LHCN-M2 (cell line): Measurements from ENCODE around the genes OST4 and TCF23.

GRCh38 chr2:26233934-26234591, 10.4 kb downstream of the HADHA start:
- RAMPAGE, long total RNA, result no peak

DNA sequence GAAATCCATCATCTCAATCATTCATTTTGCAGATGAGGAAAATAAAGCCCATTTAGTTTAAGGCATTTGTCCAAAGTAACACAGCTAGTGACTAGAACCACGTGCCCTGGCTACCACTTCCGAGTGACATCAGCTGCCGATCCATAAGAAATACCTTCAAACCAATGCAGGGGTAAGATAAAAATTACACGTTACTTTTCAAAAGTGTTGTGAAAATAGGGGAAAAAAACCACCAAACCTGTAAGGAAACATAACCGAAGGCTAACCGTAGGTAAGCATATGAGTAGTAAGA, 1.4 kb downstream of the HADHA start:
- RAMPAGE, long total RNA, result no peak

GRCh38 chr2:26273871-26274770, 29.4 kb downstream of the HADHB start:
- RAMPAGE, long total RNA, result no peak

- RAMPAGE, long total RNA, result no peak
Measured at GRCh38 chr2:26299366-26300226, 46.3 kb upstream of the SELENOI start.

- RAMPAGE, long total RNA, result no peak
Measured at GRCh38 chr2:26344612-26345255, 1.2 kb upstream of the SELENOI start.

- RAMPAGE, long total RNA, result no peak
Measured at GRCh38 chr2:26355436-26356074, 9.0 kb upstream of the ADGRF3 start.

GRCh38 chr2:26389933-26390169, 11.9 kb upstream of the DRC1 start:
- RAMPAGE, long total RNA, result no peak

DNA sequence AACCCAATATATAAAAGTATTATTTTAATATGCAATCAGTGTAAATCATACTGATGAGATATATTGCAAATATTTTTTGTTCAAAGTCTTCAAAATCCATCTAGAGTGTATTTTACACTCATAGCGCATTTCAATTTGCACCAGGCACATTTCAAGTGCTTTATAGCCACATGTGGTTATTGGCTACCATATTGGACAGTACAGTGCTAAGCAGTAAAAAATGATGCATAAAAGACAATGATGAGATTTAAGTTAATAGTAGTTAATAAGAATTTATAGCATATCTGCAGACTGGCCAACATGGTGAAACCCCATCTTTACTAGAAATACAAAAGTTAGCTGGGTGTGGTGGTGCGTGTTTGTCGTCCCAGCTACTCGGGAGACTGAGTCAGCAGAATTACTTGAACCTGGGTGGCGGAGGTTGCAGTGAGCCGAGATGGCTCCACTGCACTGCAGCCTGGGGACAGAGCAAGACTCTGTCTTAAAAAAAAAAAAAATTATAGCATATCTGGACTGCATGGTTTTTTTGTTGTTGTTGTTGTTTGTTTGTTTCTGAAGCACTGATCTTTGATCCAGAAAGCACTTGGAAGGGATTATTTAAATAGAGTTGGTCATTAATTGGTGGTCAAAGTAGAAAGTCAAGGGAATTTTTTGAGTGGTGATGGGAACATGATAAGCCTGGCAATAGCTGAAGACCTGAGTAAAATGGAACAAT, 9.8 kb downstream of the DRC1 start:
- RAMPAGE, long total RNA, result no peak

GRCh38 chr2:26438560-26438980, 36.9 kb downstream of the DRC1 start:
- RAMPAGE, long total RNA, result no peak

DNA sequence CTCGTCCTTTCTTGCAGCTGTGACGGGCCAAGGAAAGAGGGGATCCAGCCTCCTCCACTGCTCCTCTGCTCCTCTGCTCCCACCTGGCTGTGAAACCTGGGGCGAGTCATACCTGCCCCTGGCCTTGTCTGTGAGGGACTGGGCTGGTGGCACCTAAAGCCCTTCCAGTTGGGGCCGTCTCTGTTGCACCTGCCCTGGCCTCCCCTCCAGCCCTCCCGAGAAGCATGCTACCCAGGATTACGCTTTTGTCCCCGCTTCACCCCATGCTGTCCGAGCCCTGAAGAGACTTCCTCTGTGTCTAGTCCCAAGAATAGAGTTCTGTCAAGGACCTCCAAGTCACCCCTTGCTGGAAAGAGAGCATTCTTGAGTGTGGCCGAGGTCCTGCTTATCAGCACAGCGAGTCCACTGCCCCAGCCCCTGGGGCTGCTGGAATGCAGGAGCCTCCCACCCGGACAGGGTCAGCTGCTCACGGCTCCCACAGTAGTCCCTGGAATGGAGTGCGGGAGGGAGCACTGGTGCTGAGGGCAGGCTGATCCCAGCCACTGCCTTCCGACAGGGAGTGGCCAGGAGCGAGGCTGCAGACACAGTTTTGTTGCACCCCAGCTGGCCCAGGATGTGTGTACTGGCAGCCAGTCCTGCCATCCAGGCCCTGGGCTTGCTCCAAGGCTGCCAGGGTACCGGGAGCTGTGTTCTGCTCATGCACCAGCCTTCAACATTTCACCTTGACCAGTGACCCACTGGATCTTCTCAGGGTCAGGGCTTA, 14.4 kb downstream of the KCNK3 start:
- RAMPAGE, long total RNA, result no peak

- RAMPAGE, long total RNA, result no peak
Measured at GRCh38 chr2:26749717-26750732, 14.1 kb upstream of the SLC35F6 start.

GRCh38 chr2:26786289-26786657, 417 bp downstream of the CENPA start:
- RAMPAGE, long total RNA, result no peak

DNA sequence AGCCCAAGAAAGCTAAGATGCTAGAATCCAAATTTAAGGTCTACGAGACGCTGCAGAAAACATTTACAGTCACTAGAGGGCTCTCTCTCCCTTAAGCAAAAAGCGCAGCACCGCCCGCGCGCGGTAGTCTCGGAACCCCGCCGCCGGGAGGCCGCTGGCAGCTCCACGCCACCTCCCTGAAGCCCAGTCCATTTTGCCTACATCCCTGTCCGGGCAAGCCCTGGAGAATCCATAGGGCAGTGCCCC, 1.6 kb upstream of the DPYSL5 start:
- RAMPAGE, long total RNA, result no peak

DNA sequence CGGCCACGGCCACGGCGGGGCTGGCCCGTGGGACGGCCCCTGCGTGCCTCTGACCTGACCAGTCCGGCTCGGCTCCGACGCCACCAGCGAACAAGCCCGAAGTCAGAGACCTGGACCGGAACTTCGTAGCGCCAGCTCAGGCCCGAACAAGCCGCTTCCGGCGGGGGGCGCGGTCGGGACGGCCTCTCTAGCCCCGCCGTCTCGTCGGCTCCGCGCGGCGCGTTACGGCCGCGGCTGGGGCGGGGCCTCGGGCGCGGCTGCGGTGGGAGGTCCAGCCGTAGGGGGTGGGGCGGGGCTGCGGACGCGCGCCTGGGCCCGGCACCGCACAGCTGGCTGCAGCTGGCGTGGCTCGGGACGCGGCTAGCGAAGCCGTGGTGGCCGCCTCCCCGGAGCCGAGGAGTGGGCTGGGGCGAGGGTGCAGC, at the start of gene OST4:
Gene OST4, minus strand, starts transcription at position 108 of the 422 bp plus-strand sequence.
- RAMPAGE, long total RNA, result start-site peak on the minus strand centred at position 83 of the sequence, 124 bp wide, 8,710 reads

- RAMPAGE, long total RNA, result no peak
Measured at GRCh38 chr2:27148574-27149393, at the start of gene TCF23. Gene TCF23, plus strand, starts transcription at chr2:27149004.

- RAMPAGE, long total RNA, result no peak
Measured at GRCh38 chr2:27322021-27322902, 635 bp downstream of the MPV17 start.

DNA sequence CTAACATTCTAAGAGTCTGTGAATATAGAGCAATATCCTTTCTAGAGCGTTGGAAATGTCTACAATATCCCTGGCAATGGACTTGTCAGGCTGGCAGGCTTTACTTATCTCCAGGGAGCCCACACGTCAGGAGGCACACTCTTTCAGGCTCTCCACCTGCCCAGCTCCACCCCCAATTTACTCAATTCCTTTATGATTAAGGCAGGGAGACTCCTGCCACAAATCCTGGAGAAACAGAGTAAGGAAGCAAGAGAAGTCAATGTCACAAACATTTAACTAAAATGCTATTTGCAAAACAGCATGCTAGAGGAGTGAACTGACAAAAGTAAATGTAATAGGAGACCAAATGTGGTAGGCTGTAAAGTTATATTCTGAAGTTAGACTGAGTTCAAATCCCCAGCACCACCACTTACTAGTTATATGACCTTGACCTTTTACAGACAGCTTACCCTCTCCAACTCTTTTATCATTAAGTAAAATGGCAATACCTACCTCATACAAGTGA, 1.1 kb upstream of the MPV17 start:
- RAMPAGE, long total RNA, result no peak

DNA sequence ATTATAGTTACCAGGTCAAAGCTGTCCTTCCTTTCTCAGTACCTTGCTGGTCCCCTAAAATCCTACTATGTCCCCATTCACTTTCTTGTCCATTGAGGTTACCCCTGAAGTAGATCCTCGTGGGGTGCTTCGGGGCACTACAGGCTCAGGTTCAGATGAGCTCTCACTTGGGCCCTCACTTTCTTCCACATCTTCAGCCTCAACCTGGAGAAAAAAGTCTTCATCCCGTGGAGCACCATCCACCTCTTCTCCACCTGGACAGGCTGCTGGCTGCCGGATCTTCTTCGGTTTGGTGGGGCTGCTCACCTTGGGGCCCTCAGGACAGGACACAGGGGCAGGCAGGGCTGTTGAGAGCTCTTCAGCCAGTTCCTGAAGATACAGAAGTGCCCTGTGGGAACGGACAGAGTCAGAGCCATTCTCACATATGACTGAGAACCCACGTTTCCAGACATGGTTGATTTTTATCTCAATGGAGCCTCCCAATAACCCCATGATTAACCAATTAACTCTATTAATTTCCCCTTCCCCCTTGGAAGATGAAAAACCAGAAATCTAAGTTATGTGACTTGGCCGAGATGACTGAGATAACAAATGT, 14.6 kb downstream of the GTF3C2 start:
- RAMPAGE, long total RNA, result no peak

DNA sequence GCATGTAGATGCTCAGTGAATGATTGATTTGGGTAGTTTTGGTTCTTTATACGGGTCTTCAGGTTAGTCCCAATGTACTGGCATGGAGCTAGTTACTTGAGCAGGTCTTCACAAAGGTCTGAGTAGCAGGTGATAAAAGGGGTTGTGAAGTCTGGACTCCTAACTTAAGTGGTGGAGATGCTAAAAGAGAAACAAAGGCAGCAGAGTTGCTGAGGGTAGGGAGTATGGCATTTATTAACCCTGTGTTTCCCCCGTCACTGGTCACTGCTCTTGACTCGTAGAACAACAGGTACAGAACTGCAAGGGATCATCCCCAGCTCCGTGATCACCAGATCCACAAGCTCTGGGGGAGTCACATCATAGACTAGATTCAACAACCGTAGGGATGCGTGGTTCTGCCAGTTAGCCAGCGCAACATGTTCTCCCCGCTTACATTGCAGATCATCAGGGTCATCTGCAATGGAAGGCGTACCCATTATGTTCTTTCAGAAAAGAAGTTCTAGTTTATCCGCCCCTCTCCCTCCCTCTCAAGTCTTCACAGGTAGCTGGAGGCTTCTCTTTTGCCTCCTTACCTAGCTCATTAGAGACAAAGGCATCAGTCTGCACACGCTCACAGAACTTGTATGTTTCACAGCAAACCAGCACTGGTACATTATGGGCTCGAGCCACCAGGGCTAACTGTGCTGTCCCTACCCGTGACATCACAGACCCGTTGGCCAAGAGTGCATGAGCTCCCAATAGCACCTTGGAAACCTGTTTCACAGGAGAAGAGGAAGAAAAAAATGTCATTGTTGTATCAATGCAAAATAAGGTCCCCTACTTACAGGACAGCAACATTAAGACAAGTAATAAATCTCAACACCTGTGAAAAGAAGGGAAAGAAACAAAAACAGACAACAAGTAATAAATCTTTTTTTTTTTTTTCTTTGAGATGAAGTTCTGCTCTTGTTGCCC, 5.7 kb downstream of the EIF2B4 start:
- RAMPAGE, long total RNA, result no peak

DNA sequence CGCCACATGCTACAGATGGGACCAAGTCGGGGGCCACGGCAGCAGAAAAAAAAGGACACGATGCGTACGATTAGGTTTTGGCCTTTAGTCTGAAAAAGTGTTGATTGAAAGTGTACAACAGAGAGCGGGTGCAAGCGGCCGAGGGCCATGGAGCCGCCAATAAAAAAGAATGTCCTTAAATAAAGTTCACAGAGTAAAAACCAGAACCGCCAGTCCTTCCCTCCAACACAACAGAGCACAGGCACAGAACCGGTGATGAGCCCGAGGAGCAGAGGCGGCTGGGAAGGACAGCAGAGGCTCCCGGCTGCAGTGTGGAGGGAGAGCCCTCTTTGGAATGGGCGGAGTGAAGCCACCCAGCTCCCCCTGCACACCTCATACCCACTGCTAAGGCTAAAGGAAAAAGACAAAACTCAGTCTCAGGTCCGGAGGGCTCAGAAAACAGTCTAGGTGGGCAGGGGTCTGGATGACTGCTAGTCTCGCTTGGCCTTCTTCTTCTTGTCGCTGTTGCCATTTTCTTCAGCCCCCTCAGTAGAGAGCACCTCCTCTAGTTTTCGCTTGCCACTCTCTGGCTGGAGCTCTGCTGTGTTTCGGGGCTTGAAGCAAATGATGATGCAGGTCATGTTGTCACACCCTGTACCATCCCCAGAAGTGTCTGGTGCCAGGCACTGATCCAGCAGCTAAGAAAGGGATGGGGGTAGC, 744 bp upstream of the ZNF513 start:
- RAMPAGE, long total RNA, result no peak